Right ventricle myocardium (tissue), 1 donor: ENCODE measurements around the genes FCHO1, SLC5A5 and RAB3A.

- PRO-cap, 2 experiments = no peak in any of the 2 experiments
Observed at GRCh38 chr19:17209181-17210168, 5.7 kb upstream of the USE1 start.

- PRO-cap, 2 experiments = no peak in any of the 2 experiments
Observed at GRCh38 chr19:17210169-17211004, 4.8 kb upstream of the USE1 start.

DNA sequence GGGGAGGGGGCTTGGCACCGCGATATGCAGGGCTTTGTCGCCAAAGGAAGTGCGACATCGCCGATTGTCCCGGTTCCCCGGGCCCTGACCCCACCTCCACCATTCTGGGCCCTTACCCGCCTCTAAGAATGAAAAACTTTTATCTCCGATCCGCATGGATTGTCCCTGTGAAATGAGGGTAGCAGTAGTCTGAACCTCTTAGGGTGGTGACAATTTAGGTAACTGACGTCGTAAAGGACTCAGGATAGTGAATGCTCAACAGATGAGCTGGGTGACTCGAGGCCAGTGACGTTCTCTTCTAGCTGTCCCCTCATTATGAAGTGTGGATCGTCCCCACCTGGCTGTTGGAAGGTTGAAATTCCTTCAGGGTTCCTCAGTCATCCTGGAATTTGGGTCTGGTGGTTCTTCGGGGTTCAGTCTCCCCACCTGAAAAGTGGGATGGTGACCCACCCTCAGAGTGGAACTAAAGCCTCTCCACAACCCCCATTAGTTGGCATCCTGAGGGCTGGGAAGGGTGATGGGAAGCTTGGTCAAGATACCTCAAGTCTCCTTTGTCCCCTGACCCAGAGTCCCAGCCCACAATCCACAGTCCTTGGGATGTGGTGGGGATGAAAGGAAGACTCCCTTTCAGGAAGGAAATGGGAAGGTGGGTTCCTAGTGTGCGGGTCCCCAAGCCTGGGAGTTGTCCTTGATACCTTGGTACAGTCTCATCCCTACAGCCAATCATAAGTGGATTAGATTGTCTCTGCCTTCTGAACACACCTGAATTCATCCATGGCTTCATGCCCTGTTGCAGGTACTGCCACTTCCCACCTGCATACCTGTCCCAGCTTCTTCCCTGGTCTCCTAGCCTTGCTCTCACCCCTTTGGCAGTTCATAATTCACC is 931 bp downstream of the DDA1 start:
- PRO-cap, 2 experiments = no peak in any of the 2 experiments

DNA sequence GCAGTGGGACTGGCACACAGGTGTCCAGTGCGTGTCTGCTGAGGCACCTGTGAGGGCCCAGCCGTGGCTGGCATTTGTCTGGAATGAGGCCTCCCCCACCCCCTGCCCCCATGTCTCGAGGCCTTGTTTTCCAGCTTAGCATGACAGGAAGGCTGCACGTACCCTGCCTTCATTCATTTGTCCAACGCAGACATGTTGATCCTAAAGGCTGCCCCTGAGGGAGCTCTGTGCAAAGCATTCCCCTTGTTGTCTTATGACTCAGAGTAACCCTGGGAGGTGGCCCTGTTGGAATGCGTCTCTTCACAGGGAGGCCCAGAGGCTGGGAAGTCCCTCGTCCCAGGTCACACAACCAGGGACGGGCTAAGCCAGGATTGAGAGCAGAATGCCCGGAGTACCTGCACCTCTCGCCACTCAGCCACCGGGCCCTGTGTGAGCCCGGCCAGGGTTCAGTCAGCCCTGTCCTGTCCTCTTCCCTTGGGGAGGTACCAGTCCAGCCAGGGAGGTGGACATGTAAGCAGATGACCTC is 2.5 kb downstream of the DDA1 start:
- PRO-cap, 2 experiments = no peak in any of the 2 experiments

- PRO-cap, 2 experiments = no peak in any of the 2 experiments
Observed at GRCh38 chr19:17326523-17326905, 8.1 kb downstream of the ANO8 start.

- PRO-cap, 2 experiments = no peak in any of the 2 experiments
Observed at GRCh38 chr19:17334209-17334339, 581 bp downstream of the ANO8 start.

- PRO-cap, 2 experiments = no peak in any of the 2 experiments
Observed at GRCh38 chr19:17337726-17338527, 574 bp downstream of the GTPBP3 start.

GRCh38 chr19:17560116-17560670 is 4.7 kb downstream of the COLGALT1 start:
- PRO-cap, 2 experiments = no peak in any of the 2 experiments

DNA sequence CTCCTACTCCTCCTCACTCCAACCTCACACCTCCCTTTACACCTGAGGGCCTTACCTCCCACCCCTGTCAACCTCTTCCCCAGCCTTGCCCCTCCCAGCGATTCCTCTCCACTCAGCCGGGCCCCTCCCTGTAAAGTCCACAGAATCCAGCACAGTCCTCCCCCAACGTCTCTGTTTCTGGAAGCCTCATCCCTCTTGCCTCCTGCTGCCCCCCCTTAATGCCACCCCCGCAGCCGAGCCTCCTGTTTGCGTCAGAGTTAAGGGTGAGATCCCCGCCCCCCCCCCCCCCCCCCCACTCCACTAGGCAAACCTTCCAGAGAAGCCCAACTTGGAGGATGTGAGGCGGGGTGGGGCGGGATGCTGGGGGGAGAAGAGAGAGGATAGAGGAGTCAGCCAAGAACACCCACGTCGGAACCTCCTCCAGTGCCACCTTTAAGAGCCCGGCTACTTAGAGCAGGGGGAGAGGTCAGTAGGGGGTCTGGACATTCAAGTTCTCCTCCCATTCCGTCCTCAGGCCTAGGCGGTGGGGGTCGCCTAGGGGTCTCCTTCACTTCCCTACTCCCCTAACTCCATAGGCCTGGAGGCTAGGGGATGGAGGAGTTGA is 2.0 kb downstream of the UNC13A start:
- PRO-cap, 2 experiments = no peak in any of the 2 experiments

- PRO-cap, 2 experiments = no peak in any of the 2 experiments
Observed at GRCh38 chr19:17719647-17720454, 571 bp downstream of the MAP1S start.

- PRO-cap, 2 experiments = no peak in any of the 2 experiments
Observed at GRCh38 chr19:17738948-17739732, 12.1 kb upstream of the FCHO1 start.

- PRO-cap, 2 experiments = no peak in any of the 2 experiments
Observed at GRCh38 chr19:17751177-17752251, at the start of gene FCHO1. Gene FCHO1, plus strand, starts transcription at chr19:17751477.

DNA sequence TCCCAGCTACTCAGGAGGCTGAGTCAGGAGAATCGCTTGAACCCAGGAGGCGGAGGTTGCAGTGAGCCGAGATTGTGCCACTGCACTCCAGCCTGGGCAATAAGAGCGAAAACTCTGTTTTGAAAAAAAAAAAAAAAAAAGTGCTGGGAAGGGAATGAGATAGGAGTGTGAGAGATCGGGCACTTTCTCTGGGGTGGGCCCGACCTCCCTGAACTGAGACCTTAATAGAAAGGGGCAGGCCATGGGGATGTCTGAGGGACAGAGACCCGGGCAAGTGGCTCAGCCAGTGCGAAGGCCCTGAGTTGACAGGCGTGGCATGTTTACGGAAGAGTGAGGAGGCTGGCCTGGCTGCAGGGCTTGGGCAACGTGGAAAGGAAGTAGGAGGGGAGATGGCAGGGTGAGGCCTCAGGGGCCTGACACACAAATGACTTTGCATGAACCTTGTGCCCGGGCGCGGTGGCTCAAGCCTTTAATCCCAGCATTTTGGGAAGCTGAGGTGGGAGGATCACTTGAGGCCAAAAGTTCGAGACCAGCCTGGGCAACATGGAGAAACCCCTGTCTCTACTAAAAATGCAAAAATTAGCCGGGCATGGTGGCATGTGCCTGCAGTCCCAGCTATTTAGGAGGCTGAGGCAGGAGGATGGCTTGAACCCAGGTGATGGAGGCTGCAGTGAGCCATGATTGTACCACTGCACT is 13.8 kb downstream of the FCHO1 start:
- PRO-cap, 2 experiments = no peak in any of the 2 experiments

GRCh38 chr19:17871546-17872139 is at the start of gene SLC5A5:
Gene SLC5A5, plus strand, starts transcription at chr19:17871945.
- PRO-cap, 2 experiments = no peak in any of the 2 experiments

GRCh38 chr19:18027114-18027630 is 19.2 kb downstream of the ARRDC2 start:
- PRO-cap, 2 experiments = no peak in any of the 2 experiments

DNA sequence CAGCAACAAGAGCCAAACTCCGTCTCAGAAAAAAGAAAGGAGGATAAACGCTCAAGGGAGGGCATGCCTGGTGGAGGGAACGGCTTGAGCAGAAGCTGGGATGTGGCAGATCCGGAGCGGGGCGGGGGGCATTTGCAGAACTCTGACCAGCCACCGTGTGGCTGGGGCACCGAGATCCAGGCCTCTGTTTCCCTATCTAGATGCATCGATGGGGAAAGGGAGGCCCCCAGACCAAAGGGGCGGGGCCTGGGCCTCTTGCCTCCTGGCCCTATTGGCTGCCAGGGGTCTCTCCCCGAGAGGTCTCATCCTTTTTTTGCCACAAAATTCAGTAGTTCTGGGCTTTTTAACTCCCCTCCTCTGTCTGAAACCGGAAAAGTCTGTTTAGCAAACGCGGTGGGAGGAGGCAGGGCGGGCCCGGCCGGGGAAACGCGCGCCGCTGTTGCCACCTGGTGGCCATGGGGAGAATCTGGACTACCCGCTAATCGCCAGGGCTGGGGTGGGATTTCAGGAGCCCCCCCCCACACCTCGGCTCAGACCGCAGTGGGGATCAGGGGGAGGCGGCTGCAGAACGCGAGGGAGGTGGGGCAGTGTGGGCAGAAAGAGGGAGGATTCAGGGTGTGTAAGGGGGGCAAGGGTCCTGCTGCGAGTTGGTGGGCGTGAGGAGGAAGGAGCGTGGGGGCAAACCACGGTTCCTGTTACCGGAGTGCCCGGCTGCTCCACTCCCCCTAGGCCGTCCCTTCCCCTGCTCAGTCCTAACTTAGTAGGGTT is 28.4 kb downstream of the IL12RB1 start:
- PRO-cap, 2 experiments = peak in 2 of 2 experiments; most common minus-strand start position 363 of the sequence (in 2)

GRCh38 chr19:18134258-18135171 is 18.4 kb upstream of the PIK3R2 start:
- PRO-cap, 2 experiments = no peak in any of the 2 experiments

- PRO-cap, 2 experiments = peak in 2 of 2 experiments; most common plus-strand start chr19:18204474 (in 2); most common minus-strand start chr19:18204040 (in 2)
Observed at GRCh38 chr19:18203586-18204543, at the start of gene RAB3A. Gene RAB3A, minus strand, starts transcription at chr19:18204042.

GRCh38 chr19:18220509-18221327 is 5.5 kb downstream of the PDE4C start:
- PRO-cap, 2 experiments = peak in 1 of 2 experiments; most common plus-strand start chr19:18221121 (in 1)

GRCh38 chr19:18254436-18254962 is 19.8 kb downstream of the IQCN start:
- PRO-cap, 2 experiments = no peak in any of the 2 experiments